Jurkat, Clone E6-1 (cell line): ENCODE data around the genes ARPC4, TTLL3 and CIDEC.

DNA sequence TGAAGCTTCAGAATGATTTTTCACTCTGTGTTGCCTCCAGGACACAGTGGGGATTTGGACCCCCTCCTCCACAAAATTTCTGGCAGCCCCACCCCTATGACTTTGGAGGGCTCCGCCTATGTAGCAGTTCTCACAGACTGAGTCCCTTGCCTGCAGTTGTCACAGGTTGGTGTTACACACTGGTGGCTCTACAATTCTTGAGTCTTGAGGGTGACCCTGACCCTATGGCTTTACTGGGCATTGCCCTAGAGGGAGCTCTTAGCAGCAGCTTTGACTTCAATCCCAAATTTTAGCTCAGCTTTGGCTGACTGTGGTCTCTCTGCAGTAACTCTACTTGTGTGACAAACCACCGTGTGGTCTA lies 644.2 kb downstream of the GRM7 start:
- RRBS: no CpG with 5 or more reads among the region's 2 CpGs

GRCh38 chr3:8445844-8446327 lies 55.7 kb upstream of the LMCD1 start:
- RRBS: no CpG with 5 or more reads among the region's 2 CpGs

- RRBS: no CpG with 5 or more reads among the region's 6 CpGs
Observed at GRCh38 chr3:8451494-8452010, 50.1 kb upstream of the LMCD1 start.

- RRBS: no CpG with 5 or more reads among the region's 9 CpGs
Observed at GRCh38 chr3:8494232-8494770, 7.3 kb upstream of the LMCD1 start.

- RRBS: no CpG with 5 or more reads among the region's 7 CpGs
Observed at GRCh38 chr3:8509802-8510402, 8.3 kb downstream of the LMCD1 start.

DNA sequence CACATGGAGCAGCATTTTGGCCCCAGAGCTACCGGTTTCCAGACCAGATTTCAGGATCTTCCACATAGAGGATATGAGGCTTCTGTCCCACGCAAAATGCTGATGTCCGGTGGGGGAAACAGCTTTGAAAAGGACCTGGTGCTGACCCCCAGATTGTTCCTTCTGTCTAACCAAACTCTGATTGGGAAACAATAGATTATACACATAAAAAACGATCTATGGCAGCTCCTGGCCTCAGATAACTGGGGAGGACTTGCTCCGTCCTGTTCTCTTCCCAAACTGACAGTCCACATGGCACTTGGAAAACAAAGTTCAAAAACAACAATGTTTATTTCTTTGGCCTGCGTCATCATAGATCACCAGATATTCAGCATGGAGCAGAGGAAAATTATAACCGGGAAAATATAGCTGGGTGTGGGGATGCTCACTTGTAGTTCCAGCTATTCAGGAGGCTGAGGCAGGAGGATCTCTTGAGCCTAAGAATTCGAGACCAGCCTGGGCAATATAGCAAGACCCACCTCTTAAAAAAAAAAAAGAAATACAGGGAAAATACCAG lies 63.8 kb downstream of the SSUH2 start:
- RRBS: 52% methylated on average over 3 of the region's 8 CpGs

DNA sequence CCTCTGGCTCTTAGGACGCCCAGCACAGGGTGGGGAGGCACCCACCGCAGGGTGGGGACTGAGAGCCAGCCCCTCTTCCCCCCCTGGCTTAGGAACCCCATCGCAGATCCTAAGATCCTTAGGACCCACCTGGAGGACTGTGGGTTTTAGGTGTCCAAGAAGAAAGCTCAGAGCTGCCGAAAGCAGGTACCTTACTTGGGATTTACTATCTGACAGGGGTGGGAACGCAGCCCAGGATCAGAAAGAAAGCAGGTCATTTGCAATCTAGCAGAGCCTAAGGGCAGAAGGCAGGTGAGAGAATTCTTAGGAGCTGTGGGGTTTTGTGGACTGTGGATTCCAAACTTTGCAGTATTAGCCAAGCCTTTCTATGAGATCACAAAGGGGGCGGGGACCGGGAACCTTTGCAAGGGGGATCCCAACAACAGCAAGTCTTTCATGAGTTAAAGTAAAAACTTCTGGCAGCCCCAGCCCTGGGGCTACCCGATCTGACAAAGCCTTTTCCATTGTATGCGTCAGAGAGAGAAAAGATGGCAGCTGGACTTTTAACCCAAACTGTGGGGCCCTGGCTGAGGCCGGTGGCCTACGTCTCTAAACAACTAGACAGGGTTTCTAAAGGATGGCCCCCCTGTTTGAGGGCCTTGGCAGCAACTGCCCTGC lies 37.3 kb upstream of the SSUH2 start:
- RRBS: no CpG with 5 or more reads among the region's 11 CpGs

DNA sequence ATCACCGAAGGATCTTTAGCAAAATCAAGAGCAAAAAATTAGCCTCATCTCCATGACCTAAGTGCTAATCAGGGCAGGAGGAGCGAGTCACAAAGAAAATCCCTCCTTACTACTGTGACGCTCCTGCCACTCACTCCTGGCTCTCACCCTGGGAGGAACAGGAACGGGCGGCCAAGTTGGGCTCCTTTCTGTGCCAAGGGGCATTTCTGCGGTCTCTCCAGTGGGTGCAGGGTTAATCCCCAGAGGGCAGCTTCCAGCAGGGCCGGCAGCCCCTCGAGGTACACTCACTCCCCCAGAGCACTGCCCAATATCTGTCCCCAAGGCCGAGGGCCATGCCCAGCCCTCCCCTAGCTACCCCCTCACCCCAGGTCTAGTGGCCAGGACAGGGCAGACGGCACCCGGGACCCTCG lies 568 bp downstream of the CAV3 start:
- RRBS: no CpG with 5 or more reads among the region's 12 CpGs

- RRBS: 94% methylated on average over 13 of the region's 61 CpGs
Observed at GRCh38 chr3:9135850-9136622, 113.4 kb downstream of the SRGAP3 start.

DNA sequence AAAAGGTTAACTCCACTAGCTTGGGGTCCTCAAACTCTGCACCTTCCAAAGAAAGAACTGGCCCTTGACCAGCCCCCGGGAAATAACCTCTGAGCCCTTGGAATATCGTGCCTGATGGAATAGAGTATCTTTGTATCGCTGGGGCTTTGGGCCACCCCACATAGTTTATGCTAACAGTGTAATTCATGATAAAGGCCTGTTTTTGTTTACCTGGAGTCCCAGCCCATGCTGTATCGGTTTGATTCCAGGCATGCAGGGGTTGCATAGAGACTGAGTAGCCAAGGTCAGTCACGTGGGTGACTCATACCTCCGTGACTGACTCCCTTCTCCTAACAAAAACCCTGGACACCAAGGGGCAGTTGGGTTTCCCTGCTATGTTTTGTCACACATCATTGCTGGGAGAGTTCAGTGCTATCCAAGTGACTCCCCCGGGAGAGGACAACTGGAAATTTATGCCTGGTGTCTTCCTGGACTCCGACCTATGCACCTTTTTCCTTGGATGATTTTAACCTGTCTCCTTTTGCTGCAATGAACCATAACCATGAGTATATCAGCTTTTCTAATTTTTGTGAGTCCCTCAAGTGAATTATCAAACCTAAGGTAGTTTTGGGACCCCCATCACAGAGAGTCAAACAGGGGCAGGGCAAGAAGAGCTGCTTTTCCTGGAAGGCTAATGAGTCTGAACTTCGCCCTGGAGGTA lies 57.2 kb downstream of the SRGAP3 start:
- RRBS: no CpG with 5 or more reads among the region's 9 CpGs

DNA sequence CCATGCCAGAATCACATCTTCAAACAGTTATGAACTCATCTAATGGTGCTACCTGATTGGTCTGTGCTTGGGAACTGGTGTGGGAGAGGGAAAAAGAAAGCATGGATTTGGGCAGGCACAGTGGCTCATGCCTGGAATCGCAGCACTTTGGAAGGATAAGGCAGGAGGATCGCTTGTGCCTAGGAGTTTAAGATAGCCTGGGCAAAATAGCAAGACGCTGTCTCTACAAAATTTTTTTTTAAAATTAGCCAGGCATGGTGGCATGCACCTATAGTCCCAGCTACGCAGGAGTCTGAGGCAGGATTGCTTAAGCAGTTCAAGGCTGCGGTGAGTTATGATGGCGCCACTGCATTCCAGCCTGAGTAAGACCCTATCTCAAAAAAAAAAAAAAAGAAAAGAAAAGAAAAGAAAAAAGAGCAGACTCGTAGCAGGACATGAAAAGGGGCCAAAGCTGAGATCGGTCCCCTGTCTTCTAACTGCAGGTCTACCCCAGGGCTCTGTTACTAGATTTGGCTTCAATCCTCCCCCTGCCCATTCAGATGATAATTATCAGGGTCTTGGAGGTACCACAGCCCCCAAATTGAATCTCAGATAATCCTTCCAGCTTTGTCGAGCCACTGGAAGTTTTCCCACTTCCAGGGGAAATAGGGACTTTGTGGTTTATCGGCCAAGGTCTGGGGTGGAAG lies 18.8 kb downstream of the SRGAP3 start:
- RRBS: no CpG with 5 or more reads among the region's 10 CpGs

GRCh38 chr3:9247273-9248093 lies 2.0 kb downstream of the SRGAP3 start:
- RRBS: 92% methylated on average over 1 of the region's 20 CpGs

DNA sequence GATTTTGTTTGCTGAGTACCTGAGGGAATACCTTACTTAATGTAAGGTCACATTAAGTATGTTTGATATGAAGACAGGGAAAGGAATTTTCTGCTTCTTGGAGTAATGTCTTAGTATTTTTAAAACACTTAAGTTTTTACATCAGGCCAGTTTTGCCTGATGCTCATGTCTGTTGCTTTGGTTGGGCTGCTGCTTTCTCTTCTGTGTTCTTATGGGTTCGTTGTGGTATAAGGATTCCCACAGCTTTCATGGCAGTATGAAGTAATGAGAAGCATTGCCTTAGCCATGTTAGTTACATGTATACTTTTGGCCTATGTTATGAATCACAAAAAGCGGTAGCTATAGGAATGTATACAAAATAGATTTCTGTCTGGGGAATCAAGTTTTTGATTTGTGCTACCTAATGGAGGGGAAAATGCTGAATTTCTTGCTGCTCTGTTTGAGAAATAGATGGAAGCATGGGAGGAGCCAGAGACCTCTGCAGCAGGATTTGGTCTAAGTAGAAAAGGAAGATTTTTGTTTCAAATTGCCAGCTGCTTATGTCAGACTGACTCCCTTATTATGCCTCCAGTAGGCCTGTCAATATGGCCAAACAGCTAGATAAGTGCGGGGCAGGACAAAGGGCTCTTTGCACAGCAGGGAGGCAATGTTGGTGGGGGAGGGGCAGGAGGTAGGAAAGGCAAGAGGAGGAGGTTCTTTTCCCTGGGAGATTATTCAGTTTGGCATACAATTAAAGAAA lies 5.2 kb downstream of the SETD5 start:
- RRBS: no CpG with 5 or more reads among the region's 3 CpGs

DNA sequence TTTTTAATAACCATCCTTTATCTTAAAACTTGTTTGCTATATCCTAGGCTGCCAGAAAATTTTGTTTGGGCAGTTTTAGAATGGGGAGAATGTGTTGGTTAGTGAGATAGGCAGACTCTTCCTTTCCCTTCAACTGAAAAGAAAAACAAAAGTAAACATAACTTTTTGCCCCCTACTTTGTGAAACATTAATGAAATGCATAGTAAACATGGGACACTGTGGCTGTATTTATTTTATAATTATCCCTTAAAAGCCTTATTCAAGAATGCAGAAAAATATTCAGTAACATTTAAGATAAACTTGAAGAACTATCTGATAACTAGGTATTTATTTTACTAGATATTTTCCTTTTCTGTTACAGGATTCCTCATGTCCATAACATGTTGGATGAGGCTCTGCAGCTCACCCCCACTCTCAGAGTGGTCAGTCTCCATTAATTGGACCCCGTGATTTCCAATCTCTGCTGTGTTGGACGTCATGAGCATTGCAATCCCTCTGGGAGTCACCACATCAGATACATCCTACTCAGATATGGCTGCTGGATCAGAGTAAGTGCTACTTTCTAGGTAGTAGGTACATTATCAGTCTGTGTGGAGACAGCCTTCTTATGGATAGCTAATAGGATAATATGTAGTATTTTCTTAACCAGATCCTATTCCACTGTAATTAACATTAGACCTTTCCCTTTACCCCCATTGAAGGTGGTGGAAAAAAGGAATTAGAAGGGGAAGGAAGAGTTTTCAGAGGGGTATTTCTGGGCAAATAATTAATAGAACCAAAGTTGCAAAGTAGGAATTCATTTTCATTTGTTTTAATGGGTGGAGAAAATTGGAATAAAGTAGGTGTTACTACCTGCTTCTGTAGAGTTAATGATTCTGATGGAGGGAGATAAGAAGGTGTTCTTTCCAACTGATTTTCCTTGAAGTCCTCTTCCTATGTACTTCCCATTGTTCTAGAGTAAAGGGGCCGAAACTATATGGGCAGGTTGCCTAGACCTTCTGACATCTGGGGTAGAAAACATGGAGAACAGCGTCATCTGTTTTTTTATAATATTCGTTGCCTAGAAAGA lies 31.4 kb downstream of the SETD5 start:
- RRBS: no CpG with 5 or more reads among the region's 5 CpGs

DNA sequence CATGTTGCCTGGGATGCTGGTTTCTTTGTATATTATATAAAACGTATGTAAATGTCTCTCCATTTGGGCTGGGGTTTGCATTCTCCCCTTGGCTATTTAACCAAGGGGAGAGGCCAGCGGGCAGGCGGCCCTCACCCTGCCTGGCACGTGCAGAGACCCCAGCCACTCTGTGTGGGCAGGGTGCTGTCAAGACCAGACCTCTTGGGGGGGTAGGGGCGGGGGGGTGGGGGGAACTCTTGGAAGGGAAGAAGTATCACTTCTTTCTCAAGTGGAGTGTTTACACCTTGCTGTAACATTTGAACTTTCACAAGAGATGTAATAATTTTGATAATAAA lies 75.9 kb downstream of the LHFPL4 start:
- RRBS: no CpG with 5 or more reads among the region's 5 CpGs

DNA sequence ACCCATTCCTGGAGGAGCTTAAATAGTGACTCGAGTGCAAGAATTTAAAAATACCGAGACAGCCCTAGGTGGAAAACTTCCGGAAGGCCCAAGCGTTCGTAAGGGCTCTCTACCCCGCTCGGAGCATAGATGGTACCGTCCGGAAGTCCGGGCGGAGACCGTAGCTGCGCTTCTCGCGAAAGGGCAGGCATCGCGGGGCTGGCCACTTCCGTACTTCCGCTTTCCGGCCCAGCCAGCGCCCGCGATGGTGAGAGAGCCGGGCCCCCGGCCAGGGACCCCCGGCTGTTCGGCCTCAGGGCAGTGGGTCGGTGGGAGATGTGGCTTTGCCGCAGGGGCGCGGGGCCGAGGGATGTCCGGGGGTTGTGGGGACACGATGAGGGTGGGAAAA lies at the start of gene ARPC4:
ARPC4 (plus strand) TSS at position 205 of the 388 bp plus-strand sequence.
- RRBS: 1% methylated on average over 26 of the region's 34 CpGs

GRCh38 chr3:9809570-9810541 lies at the start of gene TTLL3:
Gene TTLL3, plus strand, starts transcription at chr3:9810262.
- RRBS: no CpG with 5 or more reads among the region's 82 CpGs

DNA sequence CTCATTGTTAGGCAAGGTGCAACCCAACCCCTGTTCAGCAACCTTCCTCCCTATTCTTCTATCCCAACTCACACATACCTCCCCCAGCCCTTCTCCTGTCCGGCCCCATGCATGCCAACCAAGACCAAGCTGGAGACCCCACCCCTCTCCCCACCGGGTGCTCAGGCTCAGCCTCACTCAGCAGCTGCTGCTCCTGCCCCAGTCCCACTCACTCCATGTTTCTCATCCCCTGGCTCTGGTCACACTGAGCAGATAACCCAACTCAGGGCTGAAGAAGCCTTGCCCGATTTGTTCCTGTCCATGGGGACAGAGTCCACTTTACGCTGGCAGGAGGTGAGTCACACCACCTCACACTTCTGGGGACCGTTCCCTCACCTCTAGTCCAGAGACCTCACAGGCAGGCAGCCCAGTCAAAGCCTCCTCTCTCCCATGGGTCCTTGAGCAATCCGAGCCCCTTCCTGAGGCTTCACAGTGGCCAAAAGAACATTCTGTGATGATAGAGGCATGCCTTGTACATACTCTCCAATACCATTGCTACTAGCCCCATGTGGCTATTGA lies 1.4 kb downstream of the CIDEC start:
- RRBS: 41% methylated on average over 2 of the region's 6 CpGs

DNA sequence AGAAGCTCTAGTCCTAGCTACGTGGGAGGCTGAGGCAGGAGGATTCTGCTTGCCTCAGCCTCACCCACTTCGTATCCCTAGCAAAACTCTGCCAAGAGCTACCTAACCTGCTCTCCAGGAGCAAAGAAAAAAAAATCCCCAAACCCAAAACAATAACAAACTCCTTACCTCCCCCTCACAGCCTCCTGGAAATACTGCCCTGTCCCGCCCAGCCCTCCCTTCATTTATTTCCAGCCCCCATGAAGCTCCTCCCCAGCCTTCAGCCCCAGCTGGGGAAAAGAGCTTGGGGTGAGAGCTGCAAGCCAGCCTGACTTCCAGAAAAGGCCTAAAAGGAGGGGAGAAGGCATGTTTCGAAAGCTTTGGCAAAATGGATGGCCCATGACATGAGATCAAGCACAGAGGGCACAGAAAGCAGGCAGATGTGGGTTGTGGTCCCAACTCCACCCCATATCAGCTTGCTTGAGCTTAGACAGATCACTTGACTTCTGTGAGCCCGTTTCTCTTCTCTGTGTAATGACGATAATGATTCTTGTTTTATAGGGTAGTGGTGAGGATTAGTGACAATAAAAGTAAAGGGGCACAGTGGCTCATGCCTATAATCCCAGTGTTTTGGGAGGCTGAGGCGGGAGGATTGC lies at the start of gene CIDEC:
CIDEC (minus strand) TSS at position 198 of the 635 bp plus-strand sequence.
- RRBS: no CpG with 5 or more reads among the region's 7 CpGs